Airway epithelial cell (primary cell): ENCODE results near the gene PRAP1.

- RAMPAGE, long total RNA = no peak
These were observed 32.5 kb upstream of the KNDC1 start for GRCh38 chr10:133127488-133127864.

DNA sequence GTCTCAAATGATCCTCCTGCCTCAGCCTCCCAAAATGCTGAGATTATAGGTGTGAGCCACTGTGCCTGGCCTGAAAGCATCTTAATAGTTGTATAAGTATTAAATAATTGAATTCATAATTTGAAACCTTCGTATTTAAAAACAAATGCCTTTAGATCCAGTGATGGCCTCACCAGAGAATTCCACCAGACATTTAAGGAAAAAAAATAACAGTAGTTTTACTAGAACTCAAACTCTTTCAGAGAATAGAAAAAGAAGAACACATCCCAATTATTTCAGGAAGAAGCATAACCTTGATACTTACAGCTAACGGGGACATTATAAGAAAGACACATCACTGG, 6.2 kb upstream of the KNDC1 start:
- RAMPAGE, long total RNA = no peak

GRCh38 chr10:133162076-133162580, 2.1 kb downstream of the KNDC1 start:
- RAMPAGE, long total RNA = no peak

DNA sequence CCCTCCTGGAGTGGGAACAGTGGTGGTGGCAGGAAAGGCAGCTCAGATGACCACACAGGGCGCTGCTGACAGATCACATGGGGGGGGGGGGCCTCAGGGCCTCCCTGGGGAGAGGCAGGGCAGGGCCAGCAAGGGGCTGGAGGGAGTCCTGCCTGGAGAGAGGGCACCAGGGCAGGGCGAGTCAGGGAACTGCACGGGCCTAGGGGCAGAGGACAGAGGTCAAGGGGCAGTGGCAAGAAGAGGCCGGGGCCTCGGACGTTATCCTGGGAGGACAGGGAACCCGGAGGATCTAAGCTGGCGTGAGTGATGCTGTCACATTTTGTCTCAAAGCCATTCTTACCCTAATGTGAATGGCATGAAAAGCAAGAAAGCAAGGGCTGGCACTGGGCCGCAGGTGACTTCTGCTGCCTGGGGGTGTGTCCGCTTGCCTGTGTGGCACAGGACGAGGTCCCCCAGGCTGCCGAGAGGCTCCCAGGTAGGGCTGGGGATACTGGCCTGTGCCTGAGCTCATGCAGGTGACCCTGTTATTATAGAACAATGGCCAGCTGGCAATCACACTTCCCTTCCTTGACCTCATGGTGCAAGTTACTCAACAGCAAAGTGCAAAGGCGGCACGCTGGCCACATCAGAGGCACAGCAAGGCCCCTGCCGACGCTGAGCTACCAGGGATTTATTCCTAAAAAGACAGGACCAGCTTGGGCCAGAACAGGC, 1.1 kb upstream of the ADAM8 start:
- RAMPAGE, long total RNA = no peak

GRCh38 chr10:133324170-133324846, 12.4 kb downstream of the CALY start:
- RAMPAGE, long total RNA = no peak

DNA sequence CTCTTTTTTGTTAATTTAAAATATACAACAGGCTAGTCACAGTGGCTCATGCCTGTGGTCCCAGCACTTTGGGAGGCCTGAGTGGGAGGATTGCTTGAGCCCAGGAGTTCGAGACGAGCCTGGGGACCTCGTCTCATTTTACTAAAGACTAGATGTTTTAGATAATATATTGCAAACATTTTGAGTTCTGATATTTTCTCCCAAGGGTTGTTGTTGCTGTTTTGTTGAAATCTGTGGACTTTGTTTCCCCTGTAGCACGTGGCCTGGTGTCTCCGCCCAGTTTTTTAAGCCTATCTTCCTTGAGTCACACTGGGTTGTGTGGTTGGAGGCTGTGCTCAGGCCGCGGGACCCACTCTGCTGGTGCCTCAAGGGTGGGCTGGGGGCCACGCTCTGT, 4.4 kb upstream of the PRAP1 start:
- RAMPAGE, long total RNA = no peak

DNA sequence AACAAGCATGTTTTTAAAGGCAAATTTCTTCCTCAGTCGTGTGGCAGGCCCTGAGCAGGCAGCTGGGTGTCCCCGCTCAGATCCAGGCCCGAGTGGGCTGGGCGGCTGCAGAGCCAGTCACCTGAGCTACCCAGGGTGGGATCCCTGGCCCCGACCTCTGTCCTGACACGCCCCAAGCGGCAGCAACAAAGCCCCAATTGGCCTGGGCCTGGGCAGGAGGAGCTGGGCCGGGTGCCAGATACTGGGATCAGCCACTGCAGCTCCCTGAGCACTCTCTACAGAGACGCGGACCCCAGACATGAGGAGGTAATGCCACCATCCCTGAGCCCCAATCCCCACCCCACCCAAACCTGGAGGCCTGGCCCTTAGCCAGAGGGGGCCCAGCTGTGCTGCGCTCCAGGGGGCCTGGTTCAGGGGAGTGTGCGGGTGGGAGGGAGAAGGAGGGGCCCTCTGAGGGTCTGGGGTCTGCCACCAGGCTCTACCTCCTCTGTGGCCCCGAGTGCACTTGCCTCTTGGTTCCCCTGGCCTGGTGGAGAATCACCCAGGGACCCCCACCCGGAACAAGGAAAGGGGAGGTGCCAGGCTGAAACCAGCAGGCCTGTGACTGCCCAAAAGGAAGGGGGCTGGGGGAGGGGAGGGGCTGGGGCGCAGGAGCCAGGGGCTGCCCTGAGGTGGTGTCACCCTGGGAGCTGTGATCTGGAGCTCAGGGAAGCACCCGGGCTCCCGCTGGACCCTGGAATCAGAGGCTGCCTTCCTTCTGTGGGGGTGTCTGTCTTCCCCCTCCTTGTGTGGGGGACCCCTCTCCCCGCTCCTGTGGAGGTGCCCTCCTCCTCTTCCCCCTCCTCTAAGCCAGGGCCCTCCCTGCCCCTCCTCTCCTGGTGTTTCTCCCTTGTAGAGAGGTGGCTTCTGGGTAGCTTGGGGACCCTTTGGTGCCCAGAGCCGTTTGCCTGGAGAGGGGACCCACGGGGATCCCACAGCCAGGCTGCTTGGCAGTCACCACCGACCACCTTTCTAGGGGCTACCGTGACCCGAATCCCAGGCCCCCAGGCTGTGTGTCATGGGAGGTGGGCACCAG, at the start of gene PRAP1:
Gene PRAP1, plus strand, starts transcription at position 254 of the 1,075 bp plus-strand sequence.
- RAMPAGE, long total RNA = no peak

DNA sequence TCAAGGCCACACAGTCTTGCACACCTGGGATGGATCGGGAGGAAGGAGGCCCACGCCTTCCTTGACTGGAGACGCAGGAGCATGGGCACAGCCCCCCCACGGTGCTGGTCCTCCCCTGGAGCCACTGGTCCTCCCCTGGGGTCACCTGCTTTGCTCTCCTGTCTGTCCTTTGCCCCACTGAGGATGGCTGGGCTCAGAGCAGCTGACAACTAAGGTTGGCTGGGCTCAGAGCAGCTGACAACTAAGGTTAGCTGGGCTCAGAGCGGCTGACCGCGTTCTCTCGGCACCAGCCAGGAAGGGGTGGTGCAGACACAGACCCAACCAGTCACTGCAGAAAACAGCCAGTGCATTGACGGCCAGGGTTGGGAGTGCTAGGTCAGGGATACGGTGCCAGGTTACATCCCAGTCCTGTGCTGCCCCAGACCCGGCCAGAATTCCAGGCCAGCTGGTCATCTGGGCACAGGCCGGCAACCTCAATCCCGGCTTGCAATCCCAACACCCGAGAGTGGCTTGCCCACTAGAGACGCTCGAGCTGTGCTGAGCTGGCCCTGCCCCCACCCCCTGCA, 3.6 kb downstream of the PRAP1 start:
- RAMPAGE, long total RNA = no peak

DNA sequence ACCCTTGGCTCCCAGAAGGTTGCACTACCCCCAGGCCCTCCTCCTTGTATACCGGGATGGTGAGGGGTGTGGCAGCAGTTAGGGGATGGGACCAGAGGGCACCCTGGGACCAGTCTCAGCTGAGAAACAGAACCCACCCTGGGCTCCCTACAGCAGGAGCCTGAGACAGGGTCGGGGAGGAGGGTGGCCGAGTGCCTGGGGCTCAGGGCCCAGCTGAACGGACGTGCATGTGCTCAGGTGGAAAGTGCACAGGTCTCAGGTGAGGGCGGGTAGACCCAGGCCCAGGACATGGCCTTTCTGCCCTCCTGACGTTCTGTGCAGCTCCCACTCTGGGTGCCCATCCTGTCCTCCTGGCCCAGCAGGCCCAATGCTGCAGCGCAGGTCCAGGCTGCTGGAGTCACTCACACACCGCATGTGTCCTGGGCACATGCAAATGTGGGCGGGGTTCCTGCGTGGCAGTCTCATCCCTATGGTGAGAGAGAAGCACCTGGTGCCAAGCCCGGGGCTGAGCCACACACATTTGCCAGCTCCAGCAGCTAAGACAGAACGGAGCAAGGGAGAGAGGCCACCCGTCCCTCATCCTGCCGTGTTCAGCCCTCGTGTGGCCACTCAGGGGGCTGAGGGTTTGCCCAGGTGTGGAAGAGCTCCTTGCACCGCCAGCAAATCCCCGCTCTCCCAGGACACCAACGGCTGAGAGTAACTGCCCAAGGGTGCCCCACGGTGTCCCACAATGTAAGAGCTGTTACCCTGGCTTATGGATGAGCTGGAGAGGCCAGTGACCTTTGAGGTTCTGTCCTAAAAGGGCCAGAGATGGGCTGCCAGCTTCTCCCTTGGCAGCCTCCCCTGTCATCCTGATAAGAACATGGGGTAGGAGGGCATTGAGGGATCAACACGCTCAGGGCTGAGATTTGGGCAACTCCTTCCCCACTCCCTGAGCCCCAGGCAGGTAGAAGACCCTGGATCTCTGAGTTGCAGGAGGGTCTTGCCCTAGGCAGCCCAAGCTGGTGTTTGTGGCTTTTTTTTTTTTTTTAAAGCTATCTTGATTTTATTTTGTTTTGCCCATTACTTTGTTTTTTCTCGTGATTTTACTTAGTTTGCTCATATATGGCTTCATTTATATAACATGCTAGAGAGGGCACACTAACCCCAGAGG, 4.5 kb downstream of the FUOM start:
- RAMPAGE, long total RNA = no peak

DNA sequence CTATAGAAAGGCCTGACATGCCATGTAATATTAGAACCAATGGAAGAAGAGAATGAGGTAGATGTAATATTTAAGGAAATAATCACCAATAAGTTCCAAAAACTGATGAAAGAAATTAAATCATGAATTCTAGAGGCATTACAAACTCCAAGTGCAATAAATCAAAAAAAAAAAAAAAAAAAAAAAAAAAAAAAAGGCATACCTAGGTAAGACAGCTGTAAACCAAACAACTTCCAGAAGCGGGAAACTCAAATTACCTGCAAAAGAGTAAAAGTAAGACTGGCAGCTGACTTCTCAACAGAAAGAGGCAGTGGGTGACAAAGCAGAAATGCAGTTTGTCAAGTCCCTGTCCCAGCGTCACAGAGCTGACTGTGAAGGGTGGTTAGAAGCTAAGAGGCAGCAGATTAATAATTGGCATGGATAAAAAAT, 4.5 kb upstream of the SPRN start:
- RAMPAGE, long total RNA = no peak

GRCh38 chr10:133528687-133529755, 1.9 kb downstream of the CYP2E1 start:
- RAMPAGE, long total RNA = no peak

GRCh38 chr10:133542345-133542708, 15.2 kb downstream of the CYP2E1 start:
- RAMPAGE, long total RNA = no peak